Epithelial cell of alveolus of lung (primary cell): ENCODE measurements around the gene C6orf58.

DNA sequence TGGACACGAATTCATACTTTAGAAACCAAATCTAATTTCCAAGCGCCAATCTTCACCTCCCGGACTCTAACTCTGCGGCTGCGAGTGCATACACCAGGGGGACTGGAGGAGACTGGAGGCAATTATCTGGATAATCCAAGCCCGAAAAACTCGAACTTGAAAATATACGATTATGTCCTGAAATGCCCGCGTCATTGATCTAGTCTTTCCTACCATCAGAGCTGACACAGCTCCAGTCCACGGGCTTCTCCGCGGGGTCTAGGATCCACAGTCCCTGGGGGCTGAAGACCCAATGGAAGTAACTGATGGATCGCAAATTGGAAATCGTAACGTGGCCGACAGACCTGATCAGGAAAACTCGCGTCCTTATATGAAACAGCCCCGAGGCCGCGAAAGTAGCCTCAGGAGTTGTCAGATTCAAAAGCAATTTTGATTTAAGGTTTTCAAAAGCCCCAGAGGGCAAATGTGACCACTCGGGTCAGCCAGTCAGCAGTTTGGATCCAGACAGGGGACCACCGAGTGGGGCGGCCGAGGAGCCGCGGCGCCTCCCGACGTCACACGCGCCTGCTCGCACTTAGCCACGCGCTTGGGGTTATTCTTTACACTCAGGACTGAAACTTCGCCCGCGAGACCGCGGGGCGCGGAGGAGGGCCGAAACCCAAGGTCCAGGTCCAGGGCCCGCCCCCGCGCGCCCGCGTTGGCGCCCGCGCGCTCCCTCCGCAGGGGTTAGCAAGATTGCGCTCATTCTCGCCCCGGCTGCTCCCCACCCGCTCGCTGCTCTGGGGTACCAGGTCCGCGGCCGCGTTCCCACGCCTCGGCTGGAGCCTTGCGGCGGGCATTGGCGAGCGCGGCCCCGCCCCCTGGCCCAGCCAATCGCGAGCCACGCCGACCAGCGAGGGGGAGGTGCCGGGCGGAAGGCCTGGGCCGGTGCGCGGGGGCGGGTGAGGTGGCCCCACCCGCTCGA lies 535 bp upstream of the HEY2 start:
- RAMPAGE, long total RNA, result no peak
- RRBS, result 2% methylated on average over 6 of the region's 85 CpGs

DNA sequence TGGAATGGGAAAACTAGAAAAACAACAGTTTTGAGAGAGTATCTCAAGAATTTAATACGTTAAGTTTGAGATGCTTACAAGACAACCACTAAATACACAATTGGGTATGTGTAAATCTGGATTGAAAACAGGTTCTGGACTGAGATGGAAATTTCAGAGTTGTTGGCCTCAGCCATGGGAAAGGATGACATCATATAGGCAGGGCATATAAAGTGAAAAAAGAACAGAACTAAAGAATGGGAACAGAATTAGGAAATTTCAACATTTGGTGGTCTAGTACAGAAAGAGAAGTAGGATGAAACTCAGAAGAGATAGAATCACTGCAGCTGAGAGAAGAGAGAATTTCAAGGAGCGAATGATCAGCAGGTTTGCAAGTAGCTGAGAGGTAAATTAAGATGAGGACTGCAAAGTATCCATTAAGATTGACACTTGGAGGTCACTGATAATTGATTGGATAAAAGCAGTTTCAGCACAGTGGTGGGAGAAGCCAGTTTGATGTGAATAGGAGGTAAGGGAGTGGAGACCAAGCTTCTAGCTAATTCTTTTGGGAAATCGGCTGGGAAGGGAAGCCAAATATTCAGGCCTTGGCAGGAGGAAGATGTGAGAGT lies 37.3 kb downstream of the NCOA7 start:
- RAMPAGE, long total RNA, result no peak
- RRBS, result no CpG with 5 or more reads among the region's 3 CpGs

GRCh38 chr6:125834451-125834928 lies 43.7 kb downstream of the NCOA7 start:
- RAMPAGE, long total RNA, result no peak
- RRBS, result no CpG with 5 or more reads among the region's 1 CpG

- RAMPAGE, long total RNA, result no peak
- RRBS, result no CpG with 5 or more reads among the region's 8 CpGs
Observed at GRCh38 chr6:125839334-125839828, 48.6 kb downstream of the NCOA7 start.

DNA sequence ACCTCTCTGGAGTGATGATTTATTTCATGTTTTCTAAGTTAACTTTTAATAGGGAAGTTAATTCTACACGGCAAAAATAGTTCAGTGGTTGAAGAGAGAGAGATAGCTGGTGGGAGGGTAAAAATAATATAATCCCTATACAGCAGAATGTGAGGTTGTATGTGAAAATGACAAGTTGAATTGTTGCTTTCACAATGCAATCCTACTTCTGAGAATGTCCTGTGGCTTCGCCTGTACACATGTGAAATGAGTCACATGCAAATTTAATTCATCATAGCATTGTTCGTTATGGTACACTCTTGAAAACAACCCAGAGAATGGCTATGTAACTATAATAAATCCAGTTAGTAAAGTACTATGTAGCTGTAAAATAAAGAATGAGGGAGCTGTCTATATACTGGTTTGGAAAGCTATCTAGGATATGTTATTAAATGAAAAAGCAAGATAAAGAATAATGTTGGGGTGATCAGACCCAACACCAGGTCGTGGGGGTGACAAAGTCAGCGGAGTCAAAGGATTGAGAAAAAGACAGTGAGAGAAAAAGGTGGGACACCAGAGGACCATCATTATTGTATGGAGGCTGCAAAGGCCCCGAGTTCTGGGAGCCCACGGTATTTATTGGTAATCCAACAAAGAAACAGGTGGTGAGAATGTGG lies 45.9 kb upstream of the HINT3 start:
- RAMPAGE, long total RNA, result no peak
- RRBS, result no CpG with 5 or more reads among the region's 7 CpGs

DNA sequence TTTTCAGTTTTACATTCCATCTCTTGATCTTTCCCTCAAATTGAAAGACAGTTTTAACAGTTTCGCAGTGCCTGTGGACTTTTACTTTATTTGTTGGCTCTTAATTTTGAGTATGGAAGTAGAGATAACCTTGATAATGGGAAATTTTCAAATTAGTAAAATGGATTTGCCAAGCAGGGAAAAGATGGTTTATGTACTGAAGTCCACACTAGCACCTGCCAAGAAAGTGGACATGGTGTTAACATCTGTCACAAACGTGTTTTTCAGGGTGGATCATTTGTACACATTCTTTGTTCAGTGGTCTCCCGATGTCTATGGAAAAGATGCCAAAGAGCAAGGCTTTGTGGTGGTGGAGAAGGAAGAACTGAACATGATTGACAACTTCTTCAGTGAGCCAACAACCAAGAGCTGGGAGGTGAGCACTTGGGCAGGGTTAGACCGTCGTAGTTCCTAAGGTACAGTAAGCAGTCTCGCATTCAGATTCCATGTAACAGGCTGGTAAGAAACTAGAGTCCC lies 41.4 kb upstream of the HINT3 start:
- RAMPAGE, long total RNA, result no peak
- RRBS, result no CpG with 5 or more reads among the region's 6 CpGs

GRCh38 chr6:125918605-125919801 lies 37.6 kb upstream of the HINT3 start:
- RAMPAGE, long total RNA, result no peak
- RRBS, result no CpG with 5 or more reads among the region's 15 CpGs

DNA sequence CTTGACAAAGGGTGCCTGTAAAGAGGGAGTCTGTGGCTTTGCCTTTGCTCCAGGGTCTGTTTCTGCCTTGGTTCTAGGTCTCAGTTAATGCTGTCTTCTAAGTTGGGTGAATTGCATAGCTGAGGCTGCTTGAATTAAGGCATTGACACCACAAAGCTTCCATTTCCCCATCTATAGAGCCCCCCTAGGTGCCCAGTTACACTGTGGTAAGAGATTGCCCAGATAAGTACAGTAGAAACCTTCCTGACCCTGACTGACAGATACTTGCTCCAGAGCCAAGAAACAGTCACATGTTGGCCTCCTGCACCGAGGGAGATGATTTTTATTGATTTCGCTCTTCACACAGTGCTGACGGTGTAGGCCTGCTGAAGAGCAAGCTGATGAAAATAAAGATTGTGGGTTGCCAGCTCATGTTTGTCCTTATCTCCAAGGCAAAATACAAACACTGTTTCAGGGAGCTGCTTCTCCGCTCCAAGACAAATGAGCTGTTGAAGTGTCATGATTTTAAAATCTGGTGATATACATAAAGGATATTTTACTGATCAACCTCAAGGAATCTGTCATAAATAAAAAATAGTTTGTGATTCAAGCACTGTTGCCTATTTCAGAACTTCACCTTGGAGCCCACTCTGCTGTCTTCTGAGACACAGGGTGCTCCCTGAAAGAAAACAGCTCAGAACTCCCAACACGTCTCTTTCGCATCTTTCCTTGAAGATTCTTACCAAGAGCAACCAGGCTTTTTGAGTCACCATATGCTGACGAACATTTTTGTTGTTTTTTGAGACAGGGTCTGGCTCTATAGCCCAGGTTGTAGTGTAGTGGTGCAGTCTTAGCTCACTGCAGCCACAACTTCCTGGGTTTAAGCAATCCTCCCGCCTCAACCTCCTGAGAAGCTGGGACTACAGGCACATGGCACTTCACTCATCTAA lies 68.1 kb downstream of the TRMT11 start:
- RAMPAGE, long total RNA, result no peak
- RRBS, result no CpG with 5 or more reads among the region's 8 CpGs

DNA sequence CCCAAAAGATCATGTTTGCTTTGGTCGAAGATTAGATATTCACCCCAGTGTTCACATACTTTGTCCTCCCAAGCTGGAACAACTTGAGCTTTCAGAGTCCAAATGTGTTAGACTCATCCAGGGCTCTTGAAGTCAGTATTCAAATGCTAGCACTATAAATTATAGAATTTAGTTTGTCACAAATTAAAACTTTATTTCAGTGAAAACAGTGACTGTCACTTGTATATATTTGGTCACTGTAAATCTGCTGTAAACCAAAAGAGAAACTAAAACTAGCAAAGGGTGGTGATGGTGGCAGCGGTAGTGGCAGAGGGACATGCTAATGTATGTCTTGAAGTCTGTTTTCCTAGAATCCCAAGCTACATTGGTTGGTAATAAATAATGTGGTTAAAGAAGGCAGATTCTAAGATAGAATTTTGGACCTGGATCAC lies 140.5 kb upstream of the CENPW start:
- RAMPAGE, long total RNA, result no peak
- RRBS, result no CpG with 5 or more reads among the region's 2 CpGs

DNA sequence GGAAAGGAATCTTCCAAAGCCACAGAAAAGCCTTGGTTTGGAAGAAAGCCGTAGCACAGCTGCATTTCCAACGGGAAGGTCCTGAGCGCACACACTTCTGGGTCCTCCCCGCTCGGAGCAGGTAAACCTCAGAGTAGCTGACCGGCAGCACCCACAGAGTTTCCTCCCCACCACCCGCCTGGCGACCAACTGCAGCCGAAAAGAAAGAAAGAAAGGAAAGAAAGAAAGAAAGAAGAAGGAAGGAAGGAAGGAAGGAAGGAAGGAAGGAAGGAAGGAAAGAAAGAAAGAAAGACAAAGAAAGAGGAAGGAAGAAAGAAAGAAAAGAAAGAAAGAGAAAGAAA lies 898 bp upstream of the RSPO3 start:
- RAMPAGE, long total RNA, result no peak
- RRBS, result no CpG with 5 or more reads among the region's 9 CpGs

DNA sequence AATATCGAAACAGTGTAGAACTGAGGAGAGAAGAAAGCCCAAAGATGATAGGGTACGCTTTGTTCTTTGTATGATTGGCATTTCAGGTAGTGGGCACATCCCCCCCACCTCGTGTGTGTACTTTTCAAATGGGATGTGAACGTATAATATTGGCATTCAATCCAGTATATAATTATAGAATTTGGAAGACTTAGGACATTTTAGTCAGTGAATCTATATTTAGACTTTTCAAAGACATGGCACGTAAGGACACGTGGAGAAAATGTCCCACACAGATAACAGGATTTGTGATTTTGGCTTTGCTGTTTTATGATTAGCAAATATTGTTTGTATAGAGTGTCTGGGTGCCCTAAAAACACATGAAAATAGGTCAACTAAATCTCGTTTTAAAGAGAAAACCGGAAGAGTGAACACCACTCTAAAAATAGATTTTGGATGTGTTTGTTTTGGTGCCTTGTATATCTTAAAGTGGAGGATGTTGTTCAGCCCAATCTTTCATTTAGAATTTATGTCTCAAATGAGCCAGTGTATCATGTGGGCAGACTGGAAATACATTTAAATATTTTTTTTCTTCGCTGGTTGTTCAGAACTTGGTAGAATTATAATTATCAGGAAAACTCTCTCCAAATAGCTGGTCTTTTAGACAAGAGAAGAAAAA lies 1.6 kb downstream of the RNF146 start:
- RAMPAGE, long total RNA, result no peak
- RRBS, result no CpG with 5 or more reads among the region's 9 CpGs

- RAMPAGE, long total RNA, result no peak
- RRBS, result 2% methylated on average over 8 of the region's 40 CpGs
Observed at GRCh38 chr6:127514605-127515342, 55.6 kb upstream of the KIAA0408 start.

GRCh38 chr6:127516323-127516815 lies 57.2 kb upstream of the KIAA0408 start:
- RAMPAGE, long total RNA, result no peak
- RRBS, result 2% methylated on average over 15 of the region's 26 CpGs

- RAMPAGE, long total RNA, result no peak
- RRBS, result no CpG with 5 or more reads among the region's 3 CpGs
Observed at GRCh38 chr6:127577041-127577561, at the start of gene C6orf58. C6orf58 (plus strand) TSS chr6:127577174.

- RAMPAGE, long total RNA, result no peak
- RRBS, result no CpG with 5 or more reads among the region's 3 CpGs
Observed at GRCh38 chr6:128287922-128288374, 232.5 kb downstream of the PTPRK start.

DNA sequence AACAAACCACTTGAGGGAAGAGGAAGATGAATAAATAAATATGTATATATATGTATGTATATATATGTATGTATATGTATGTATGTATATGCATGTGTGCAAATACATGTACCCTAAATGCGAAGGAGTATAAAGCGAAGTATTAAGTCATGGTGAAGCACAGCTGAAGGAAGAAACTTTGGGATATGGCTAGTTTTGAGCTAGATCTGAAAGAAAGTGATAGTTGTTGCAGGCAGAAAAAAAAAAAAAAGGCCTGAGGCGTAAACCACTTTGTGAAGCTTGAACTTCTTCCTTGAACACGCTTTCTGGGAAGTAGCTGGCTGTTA lies 6.2 kb upstream of the PTPRK start:
- RAMPAGE, long total RNA, result no peak
- RRBS, result no CpG with 5 or more reads among the region's 4 CpGs

- RAMPAGE, long total RNA, result no peak
- RRBS, result no CpG with 5 or more reads among the region's 6 CpGs
Observed at GRCh38 chr6:129133741-129134341, 250.9 kb downstream of the LAMA2 start.

GRCh38 chr6:129246268-129246869 lies 363.4 kb downstream of the LAMA2 start:
- RAMPAGE, long total RNA, result no peak
- RRBS, result no CpG with 5 or more reads among the region's 6 CpGs

DNA sequence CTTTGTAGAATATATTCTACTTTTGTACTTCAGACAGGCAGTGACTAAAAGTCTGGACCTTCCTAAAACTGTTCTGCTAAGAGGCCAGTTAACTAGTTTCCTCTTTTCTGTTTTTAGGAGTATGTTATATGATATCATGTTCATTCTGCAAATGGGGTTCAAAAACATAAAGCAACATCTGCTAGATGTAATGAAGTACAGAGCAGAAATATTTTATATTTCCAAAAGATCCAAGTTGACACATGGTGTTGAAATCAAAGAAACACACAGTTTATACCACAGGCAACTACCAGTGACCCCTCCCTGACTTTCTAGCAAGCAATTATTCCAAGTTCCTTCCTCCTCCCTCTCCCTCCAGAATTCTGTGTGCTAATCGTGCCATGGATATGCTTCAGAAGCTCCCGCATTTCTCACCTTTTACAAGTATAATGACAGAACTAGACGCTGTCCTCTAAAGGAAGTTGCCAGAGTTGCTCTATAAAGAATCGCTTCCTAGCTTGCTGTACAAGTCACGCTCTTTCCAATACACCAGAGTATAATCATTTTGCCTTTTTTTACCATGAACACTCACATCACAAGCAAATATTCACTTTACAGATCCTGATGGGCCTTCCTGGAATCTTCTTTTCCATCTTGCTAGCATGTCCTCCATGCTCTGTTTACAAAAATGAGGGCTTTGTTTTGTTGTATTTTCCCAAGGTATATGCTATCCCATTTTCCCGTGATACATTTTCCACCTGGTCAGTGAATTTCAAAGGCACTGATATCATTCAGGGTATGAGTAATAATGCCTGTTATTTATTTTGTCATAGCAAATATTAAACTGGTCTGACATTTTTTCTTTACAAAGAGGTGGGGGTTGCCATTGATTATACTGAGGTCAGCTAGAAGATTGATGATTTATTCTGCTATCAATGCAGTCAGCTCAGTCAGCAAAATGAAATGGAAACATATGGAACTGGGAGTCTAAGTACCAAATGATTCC lies 64.5 kb downstream of the ARHGAP18 start:
- RAMPAGE, long total RNA, result no peak
- RRBS, result no CpG with 5 or more reads among the region's 6 CpGs

DNA sequence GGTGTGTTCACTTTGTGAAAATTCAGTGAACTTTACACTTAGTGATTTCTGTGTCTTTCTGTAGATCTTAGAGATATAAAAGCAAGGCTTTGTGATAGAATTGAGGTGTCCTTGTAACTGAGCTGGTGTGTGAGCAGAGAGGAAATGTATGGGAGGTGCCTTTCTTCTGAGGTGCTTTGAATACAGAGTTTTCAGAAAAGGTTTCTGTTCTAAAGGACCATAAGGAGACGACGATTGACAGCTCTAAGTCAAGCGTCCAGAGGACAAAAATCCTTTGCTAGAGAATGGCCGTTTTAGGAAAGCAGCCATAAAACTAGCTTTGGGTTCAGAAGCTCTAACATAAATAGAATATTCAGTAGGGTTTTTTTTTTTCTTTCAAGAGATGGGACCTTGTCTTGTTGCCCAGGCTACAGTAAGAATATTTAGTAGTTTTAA lies 90.3 kb downstream of the SAMD3 start:
- RAMPAGE, long total RNA, result no peak
- RRBS, result no CpG with 5 or more reads among the region's 4 CpGs